Mononuclear cell (primary cell): ENCODE measurements around a stretch of chr20.

GRCh38 chr20:50216540-50217030, 26.0 kb downstream of the CEBPB start:
- RRBS, result no CpG with 5 or more reads among the region's 4 CpGs

DNA sequence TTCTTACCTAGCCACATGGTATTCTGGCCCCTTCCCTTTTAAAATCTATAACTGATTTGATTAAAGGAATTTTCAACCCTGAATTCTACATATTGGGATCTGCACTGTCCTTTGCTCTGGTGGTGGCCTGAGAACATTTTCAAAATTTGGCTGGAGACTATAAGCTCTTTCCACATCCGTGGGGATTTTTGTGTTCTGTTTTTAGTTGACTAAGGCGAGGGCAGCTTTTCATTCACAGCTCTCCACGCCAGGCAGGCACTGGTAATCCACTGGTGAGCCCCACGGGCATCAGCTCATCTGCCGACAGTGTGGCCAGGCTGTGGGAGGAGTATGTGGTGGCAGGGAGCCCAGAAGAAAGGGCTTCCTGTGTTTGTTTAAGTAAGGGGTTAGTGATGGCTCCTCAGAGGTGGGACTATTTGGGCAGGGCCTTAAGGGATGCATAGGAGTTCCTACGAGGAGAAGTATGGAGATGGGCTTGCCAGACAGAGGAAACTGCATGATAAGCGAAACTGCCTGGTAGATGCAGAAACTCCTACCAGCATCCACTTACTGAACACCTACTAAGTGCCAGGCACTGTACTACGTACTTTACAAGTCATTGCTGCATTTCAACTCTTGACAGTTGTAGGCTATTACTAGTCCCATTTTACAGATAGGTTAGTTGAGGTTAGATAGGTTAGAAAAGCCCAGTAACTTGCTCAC, 54.9 kb downstream of the CEBPB start:
- RRBS, result no CpG with 5 or more reads among the region's 8 CpGs

DNA sequence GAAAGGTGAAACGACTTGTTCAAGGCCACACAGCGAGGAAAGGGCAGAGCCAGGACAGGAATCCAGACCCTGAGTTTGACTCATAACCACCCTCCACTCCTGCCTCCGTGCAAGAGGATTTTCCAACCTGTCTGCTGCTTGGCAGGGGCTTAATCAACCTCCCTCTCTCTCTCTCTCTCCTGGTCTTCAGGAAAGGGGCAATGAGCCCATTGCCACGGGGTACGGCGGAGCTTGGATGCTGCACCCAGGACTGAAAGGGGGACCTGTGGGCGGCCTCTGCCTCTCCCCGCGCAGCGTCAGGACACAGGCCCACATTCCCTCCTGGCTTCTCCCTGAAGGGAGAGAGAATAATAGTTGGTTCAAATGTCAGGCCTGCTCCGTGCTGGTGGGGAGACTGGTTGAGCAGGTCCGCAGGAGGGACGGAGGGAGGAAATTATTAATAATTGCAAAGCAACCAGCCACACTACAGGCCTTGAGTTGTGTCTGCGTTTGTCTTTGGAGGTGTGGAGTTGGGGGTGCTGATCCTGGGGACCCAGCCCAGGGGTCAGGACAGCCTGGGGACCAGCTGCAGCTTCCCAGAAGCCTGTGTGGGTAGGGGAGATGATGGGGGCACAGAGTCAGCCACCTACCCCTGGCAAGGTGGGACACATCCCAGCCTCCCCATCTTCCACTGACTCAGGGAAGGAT, 56.2 kb downstream of the CEBPB start:
- RRBS, result no CpG with 5 or more reads among the region's 14 CpGs

GRCh38 chr20:50270612-50271020, 80.0 kb downstream of the CEBPB start:
- RRBS, result no CpG with 5 or more reads among the region's 20 CpGs

- RRBS, result no CpG with 5 or more reads among the region's 2 CpGs
These were observed 117.6 kb downstream of the CEBPB start for GRCh38 chr20:50308256-50308550.

DNA sequence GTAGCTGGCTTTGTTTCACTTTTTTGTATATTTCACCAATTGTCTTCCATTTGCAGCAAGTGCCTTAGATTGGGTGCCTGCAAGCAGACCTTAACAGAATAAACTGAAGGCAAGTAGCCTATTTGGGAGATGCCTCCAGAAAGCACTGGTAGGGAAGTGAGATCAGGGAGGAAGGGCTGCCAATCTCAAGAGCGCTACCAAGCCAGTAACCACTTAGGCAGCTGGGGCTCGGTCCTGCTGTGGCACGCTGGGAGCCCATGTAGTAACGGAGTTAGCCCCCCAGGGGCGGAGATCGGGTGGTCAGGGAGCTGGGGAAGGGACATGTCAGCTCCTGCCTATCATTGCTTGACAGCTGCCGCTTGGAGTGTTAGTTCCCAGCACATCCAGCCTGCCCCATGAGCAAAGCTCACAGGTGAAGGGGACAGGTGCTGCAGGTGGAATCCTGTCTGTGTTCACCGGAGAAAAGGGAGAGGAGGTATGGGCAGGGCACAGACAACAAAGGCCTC, 127.0 kb downstream of the CEBPB start:
- RRBS, result no CpG with 5 or more reads among the region's 8 CpGs

DNA sequence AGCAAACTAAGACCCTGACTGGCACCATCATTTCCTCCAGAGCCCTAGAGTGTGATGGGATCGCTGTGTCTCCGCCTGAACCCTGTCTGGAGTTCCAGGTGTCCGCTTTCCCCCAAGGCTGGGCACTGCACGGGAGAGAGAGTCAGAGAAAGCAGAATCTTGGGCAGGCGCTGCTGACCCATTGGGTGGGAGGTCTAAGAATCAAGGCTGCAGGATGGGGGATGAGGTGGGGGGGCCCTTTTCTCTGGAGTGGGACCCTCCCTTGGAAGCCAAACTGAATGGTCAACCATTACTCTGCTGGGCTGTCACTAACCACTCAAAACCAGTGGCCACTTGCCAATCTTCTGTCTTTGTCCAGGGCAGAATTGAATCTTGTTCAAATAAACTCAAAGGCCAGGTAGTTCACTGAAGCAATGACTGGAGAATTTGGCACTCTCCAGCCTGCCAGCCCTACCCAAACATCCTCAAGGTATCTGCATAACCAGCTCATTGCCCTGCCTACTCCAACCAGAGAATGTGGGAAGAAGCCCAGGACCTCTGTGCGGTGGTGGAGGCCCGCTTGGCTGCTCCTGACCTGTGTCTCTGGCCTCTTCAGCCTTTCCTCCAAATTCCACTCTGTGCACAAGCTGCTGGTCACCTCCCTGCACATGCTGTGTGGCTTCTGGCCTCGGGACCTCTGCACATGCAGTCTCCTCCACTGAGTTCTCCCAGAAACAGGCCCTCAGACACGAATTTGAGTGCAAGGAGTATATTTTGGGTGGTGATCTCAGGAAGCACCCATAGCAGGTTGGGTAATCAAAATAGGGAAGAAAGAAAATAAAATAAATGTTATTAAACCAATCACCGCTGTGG, 141.2 kb downstream of the CEBPB start:
- RRBS, result no CpG with 5 or more reads among the region's 10 CpGs

DNA sequence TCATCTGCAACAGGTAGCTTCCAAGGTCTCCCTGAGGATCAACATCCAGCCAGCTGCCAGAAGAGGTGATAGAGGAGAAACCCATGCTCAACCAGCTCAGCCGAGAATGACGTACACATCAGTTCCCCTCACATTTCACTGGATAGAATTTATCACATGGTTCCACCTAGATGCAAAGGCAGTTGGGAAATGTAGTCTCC, 144.5 kb downstream of the CEBPB start:
- RRBS, result no CpG with 5 or more reads among the region's 2 CpGs

DNA sequence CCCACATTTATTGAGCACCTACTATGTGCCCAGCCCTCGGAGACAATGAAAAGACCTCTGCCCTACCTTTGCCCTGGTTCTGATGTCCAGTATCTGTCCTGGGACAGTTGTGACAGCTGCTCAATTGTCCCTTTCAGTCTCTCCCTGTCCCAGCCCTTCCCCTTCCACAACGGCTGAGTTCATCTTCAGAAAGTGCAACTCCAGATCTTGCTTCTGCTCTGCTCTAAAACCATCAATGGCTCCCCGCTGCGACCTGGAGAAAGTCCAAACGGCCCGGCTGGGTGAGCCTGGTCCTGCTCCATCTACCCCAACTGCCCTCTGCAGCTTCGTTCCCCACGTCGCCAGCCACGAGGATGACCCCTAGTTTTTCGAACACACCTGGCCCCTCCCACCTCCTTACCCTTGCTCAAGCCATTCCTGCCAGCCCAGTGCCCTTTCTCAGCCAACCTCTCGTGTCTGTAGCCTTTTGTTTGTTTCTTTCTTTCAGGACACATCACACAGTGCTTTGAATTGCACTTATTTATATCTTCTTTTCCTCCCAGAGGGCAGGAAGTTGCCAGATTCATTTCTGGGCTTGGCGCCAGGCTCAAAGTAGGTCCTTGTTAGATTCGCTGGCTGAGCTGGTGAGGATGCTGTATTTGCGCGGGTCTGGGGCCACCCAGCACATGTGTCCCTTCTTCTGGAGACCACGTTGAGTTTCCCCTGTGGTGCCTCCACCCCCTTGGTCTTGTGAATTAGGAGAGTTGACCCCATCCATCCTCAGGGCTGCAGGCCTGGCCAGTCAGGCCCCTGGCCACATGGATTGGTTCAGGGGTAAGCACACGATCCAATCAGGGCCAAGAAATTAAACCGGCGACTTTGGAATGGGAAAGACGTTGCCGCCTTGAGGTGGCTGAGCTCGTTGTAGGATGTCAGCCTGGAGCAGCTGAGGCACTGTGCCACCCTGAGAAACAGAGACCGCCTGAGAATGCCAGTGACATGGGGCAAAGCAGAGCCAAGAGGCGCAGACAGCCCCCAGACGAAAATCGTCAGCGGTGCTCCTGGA, 155.9 kb downstream of the CEBPB start:
- RRBS, result no CpG with 5 or more reads among the region's 28 CpGs

- RRBS, result no CpG with 5 or more reads among the region's 9 CpGs
These were observed 140.6 kb upstream of the PTPN1 start for GRCh38 chr20:50369584-50369983.

DNA sequence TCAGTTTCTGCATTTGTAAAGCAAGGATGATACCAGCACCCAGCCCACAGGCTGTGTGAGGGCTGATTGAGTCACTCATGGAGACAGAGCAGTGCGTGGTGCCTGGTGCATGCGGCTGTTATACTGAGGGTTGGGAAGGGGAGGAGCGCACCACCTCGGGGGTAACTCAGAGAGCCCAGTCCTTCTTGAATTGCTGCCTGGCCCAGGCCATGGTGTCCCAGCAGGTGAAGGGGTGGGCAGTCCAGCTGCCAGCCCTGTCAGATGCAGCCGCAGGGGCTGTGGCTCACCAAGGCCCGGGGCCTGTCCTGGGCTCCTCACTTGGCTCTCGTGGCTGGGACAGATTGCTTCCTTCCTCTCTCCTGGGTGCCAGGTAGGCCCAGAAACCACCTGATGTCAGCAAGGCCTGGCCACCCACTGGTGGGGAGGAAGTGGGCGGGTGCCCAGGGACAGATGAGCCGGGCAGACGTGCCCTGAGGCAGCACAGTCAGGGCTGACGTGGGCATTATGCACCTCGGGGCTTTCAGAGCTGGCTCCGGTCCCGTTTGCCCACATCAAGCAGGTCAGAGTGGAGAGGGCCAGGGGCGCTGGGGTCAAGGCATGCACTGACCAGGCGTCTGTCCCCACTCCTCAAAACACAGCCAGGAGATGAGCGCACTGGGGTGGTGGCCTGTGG, 133.4 kb upstream of the PTPN1 start:
- RRBS, result 23% methylated on average over 6 of the region's 17 CpGs

GRCh38 chr20:50386398-50387074, 123.6 kb upstream of the PTPN1 start:
- RRBS, result no CpG with 5 or more reads among the region's 18 CpGs

GRCh38 chr20:50403547-50404341, 106.4 kb upstream of the PTPN1 start:
- RRBS, result no CpG with 5 or more reads among the region's 11 CpGs

DNA sequence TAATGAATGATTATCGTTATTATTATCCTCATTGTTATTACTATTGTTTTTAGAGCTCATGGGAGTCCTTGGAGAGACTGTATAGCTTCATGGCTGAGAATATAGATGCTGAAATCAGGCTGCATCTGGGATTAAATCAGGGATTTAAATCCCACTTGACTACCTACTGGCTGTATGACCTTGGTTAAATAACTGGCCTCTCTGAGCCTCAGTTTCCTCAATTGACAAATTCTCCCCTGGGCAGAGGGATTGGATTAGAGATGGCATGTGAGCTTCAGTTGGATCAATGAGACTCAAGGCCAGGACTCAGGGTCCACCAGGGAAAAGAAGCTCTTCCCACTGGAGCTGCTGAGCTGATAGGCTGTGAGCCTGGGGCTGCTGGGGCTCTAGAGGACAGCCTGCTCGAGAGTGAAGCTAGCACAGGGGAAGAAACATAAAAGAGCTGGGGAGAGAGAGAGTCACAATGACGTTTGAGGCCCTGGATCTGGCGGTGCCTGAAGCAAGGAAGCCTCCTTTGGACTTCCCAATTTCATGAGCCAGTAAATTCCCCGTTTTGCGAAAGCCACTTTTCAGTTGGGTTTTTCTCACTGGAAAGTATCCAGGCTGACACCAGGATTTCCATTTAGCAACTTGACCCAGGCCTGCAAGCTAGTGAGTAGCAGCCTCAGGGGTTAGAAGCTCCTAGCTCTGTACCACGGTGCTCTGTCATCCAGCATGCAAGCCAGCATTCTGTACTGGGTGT, 7.4 kb upstream of the PTPN1 start:
- RRBS, result no CpG with 5 or more reads among the region's 7 CpGs

GRCh38 chr20:50516406-50517090, 6.4 kb downstream of the PTPN1 start:
- RRBS, result no CpG with 5 or more reads among the region's 4 CpGs

GRCh38 chr20:50636513-50637391, 54.6 kb downstream of the RIPOR3 start:
- RRBS, result no CpG with 5 or more reads among the region's 19 CpGs

DNA sequence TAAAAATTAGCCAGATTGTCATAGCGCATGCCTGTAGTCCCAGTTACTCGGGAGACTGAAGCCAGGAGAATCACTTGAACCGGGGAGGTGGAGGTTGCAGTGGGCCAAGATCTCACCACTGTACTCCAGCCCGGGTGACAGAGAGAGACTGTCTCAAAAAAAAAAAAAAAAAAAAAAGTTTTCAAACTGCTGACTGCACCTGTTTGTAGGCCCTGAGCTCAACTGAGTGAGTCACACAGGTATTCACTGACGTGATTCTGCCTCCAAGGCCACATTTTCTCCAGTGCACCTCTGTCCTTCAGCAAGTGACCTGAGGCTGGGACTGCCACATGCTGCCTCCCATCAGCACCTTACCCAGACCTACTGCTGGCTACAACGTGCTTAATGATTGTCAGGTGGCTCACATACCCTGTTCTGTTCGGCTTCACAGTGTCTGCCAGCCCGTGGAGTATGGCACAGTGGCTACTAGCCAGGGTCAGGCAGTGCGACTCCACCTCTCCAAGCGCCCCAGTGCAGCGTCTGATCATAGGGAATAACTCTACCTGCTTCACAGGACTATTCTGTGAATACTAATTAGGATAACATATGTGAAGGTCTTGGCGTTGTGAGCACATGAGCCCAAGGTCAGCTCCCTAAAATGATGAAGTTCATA, 28.3 kb downstream of the RIPOR3 start:
- RRBS, result no CpG with 5 or more reads among the region's 12 CpGs

- RRBS, result no CpG with 5 or more reads among the region's 16 CpGs
These were observed 21.1 kb downstream of the RIPOR3 start for GRCh38 chr20:50670037-50670864.

GRCh38 chr20:50727844-50728540, 3.4 kb upstream of the PARD6B start:
- RRBS, result no CpG with 5 or more reads among the region's 8 CpGs

DNA sequence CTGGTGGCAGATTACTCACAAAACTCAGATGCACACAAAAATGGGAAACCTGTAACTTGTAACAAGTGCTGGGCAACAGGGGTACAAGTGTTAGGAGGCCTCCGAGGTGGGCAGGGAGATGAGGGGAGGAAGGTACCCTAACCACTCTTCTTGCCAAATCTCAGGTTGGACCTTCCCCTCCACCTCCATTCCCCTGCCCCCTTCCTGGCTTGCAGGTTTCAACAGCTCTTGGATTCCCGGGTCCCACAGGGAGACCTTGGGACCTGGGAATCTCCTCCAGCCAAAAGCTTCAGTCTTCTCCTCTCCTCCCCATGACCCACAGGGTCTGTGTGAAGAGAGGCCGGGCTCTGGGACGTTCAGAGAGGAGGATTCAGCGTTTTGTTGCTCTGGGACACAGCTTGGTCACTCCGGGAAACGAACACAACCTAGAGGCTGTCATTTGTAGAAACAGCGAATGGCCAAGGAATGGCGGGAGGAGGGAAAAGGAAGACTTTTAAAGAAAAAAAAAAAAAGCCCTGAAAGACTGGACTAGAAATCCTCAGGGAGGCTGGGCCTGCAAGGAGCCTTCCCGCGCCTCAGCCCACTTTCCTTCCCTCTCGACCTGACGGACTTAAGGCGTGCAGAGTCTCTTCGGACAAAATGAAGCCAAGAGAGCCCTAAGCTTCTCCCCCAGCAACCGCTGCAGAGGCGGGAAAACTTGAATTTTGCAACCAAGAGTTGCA, 1.1 kb upstream of the PARD6B start:
- RRBS, result 51% methylated on average over 5 of the region's 17 CpGs